Myometrial cell (primary cell): ENCODE results near the genes CLNS1A, RSF1 and INTS4.

- RAMPAGE, long total RNA, result no peak
Observed at GRCh38 chr11:76482329-76482892, 37.6 kb downstream of the EMSY start.

DNA sequence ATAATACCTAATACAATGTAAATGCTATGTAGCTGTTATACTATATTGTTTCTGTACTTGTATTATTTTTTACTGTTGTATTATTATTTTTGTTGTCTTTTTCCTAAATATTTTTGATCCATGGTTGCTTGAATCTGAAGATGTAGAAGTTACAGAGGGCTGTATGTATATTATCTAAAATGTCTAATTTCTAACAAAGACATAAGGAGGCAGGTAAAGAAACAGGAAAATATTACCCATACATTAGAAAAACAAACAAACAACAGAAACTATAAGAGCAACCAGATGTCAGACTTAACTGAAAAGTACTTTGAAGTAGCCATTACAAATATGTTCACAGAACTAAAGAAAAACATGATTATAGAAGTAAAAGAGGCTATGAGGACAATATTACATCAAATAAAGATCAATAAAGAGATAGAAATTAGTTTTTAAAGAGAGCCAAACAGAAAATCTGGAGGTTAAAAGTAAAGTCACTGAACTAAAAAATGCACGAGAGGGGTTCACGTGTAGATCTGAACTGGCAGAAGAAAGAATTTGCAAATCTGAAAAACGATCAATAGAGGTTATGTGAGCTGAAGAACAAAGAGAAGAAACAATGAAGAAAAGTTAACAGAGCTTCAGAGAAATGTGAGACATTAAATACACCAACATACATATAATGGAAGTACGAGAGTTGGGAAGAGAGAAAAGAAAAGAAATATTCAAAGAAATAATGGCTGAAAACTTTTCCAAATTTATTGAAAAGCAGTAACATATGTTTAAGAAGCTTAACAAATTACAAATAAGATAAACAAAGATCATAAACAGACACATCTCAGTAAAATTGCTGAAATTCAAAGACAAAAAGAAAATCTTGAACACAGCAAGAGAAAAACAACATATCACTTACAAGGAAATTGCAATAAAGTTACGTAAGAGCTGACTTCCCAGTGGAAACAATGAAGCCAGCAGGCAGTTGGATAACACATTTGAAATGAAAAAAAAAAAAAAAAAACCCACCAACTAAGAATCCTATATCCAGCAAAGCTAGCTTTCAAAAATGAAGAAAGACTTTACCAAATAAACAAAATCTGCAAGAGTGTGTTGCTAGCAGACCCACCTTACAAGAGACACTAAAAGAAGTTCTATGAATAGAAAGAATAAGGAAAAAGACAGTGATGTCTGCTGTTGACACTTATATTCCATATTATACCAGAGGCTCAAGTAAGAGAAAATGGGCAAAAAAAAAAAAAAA, 56.7 kb downstream of the EMSY start:
- RAMPAGE, long total RNA, result no peak

- RAMPAGE, long total RNA, result no peak
Observed at GRCh38 chr11:76578358-76579336, 91.9 kb downstream of the LRRC32 start.

DNA sequence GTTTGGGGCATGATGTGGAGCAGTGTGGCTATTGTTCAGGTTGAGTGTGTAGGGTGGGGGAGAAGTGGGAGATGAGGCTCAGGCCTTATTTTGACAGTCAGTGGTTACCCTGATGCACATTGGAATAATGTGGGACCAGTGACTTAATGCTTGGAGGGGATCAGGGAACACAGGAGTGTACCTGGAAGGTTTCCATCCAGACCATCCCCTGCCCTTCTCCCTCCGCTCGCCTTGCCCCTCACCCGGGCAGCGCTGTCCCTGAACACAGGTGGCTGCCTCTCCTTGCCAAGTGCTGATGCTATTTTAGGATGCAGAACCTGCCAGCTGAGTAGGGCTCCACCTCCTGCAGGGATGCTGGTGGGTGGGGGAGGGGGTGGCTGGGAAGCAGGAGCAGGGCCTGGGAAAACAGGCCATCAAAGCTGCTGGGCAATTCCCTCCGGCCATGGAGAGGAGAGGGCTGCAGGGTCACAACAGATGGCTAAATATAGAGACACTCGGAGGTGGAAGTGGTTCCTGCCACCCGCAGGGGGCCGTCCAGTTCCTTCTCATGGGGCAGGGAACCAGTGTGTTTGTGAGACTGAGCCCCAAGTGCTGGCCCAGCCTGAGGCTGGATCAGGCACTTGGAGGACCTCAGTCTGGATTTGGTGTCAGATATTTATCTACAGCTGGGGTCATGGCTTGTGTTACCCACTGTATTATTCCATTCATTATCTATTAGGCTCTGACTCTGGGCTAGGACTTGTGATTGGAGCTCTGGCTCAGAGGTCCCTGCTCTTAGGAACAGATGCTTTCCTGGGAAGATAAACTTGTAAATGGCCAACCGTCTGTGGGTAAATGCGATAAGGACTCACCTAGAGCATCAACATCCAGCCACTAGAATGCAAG, 59.6 kb downstream of the LRRC32 start:
- RAMPAGE, long total RNA, result no peak

GRCh38 chr11:76678147-76678785, 7.7 kb upstream of the LRRC32 start:
- RAMPAGE, long total RNA, result no peak

DNA sequence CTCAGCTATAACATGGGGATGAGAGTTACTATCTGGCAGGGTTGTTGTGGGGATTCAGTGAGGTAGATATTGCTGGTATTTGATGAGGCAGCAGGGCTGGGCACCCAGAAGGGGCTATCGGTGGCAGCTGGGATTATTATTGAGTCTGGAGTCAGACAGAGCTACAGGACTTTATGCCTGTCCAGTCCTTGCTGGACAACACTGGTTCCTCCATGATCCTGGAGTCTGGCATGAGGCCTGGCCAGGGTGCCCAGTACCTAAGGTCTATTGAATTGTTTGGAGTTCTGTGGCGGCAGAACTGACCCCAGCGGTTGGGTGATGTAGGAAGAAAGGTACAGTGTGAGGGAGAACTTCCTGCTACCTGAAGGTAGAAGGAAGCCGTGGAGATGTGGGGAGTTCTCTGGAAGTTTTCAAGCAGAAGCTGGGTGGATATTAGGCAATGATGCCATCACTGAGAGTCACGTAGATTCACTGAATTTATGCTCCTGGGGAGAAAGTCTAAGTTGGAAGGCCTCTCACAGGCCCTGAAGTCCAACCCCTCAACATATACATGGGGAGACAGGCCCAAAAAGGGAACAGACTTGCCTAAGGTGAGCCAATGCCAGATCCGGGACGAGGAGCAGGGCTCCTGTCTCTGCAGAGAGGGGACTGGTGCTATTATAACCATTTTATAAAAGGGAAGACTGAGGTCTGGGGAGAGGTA, 16.0 kb upstream of the TSKU start:
- RAMPAGE, long total RNA, result no peak

DNA sequence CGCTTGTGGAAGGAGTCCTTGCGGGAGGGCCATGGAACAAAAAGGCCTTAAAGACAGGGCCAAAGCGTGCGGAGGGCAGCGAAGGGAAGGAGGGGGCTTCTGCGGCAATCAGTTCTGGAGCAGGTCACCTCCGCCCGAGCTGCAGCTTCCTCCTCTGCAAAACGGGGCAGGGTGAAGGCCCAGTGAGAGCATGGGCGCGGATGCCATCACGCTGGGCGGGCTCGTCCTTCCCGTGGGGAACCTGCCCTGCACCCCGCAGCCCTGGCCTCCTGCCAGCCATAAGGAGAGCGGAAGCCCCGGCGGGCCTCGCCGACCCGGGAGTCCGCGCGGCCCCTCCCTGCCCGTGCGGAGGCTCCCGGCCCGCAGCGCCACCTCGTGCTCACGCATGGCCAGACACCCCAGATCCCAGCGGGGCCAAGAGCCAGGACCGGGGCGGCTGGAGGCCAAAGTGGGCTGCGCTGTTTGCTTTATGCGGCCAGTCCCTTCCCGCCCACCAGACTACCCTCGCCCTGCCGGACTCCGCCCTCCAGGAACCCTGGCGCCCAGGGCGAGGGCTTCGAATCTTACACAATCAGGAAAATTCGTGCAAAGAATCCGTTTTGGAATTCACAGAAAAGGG, 16.0 kb downstream of the TSKU start:
- RAMPAGE, long total RNA, result no peak

- RAMPAGE, long total RNA, result no peak
Observed at GRCh38 chr11:77027243-77027675, 6.9 kb upstream of the B3GNT6 start.

GRCh38 chr11:77036127-77037219, 2.3 kb downstream of the B3GNT6 start:
- RAMPAGE, long total RNA, result no peak

- RAMPAGE, long total RNA, result no peak
Observed at GRCh38 chr11:77075588-77075905, 8.8 kb downstream of the CAPN5 start.

DNA sequence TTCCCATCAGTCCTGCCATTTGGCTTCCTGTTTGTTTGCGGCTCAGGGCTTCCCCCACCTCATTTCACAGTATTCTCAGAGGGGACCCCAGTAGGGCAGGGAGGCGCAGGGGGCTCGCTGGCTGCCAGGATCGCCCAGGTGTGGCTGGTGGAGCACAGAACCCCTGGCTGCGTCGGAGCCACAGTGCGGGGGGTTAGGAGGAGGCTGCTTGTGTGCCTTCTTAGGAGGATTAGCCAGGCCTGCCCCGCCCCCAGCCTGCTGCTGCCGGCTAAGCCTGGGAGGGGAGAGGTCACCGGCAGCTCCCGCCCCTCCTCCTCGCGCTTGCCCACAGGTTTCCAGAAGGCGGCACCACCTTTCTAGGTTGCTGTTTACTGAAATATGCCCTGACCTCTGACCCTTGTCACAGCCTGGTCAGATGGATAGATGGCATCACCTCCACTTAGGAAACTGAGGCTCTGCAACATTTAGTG, 43.8 kb downstream of the MYO7A start:
- RAMPAGE, long total RNA, result no peak

DNA sequence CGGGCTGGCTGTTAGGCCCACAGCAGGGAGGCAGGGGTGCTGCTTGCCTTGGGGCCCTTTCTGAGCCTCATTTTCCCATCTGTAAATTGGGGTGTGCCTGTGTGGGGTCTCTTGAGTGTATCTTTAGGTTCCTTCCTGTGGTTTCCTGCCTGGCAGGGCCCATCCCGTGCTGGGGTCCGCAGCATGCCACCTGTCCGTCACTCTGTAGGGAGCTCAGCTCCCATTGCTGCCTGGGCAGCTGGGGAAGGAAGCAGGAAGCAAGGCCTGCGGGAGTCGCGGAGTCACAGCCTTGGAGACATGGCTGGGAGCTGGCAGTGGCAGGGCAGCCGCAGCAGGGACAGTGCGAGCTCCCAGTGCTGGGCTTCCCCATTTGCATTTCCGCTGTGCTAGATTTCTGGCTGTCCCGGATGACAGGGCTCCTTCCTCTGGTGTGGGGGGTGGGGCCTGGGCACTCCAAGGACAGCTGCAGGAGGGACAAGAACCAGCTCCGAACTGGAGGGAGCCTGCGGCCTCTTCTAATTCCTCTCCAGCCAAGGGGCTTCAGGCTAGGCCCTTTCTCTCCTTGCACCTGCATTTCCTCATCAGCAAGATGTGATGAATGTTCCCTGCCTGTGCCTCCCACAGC, 47.8 kb downstream of the MYO7A start:
- RAMPAGE, long total RNA, result no peak

- RAMPAGE, long total RNA, result no peak
Observed at GRCh38 chr11:77284853-77285329, 16.6 kb downstream of the GDPD4 start.

- RAMPAGE, long total RNA, result start-site peak on the minus strand at chr11:77637763-77637796, 2,290 and 566 reads in 2 replicates
Observed at GRCh38 chr11:77637335-77638232, at the start of gene CLNS1A. Gene CLNS1A (minus strand): TSS chr11:77637794.

GRCh38 chr11:77656189-77656788, 18.7 kb upstream of the CLNS1A start:
- RAMPAGE, long total RNA, result no peak

GRCh38 chr11:77713938-77715057, 76.7 kb upstream of the CLNS1A start:
- RAMPAGE, long total RNA, result no peak

- RAMPAGE, long total RNA, result start-site peak on the minus strand at chr11:77820718-77821015, 297 and 186 reads in 2 replicates
Observed at GRCh38 chr11:77820457-77821069, at the start of gene RSF1. Gene RSF1 (minus strand): TSS chr11:77820722.

DNA sequence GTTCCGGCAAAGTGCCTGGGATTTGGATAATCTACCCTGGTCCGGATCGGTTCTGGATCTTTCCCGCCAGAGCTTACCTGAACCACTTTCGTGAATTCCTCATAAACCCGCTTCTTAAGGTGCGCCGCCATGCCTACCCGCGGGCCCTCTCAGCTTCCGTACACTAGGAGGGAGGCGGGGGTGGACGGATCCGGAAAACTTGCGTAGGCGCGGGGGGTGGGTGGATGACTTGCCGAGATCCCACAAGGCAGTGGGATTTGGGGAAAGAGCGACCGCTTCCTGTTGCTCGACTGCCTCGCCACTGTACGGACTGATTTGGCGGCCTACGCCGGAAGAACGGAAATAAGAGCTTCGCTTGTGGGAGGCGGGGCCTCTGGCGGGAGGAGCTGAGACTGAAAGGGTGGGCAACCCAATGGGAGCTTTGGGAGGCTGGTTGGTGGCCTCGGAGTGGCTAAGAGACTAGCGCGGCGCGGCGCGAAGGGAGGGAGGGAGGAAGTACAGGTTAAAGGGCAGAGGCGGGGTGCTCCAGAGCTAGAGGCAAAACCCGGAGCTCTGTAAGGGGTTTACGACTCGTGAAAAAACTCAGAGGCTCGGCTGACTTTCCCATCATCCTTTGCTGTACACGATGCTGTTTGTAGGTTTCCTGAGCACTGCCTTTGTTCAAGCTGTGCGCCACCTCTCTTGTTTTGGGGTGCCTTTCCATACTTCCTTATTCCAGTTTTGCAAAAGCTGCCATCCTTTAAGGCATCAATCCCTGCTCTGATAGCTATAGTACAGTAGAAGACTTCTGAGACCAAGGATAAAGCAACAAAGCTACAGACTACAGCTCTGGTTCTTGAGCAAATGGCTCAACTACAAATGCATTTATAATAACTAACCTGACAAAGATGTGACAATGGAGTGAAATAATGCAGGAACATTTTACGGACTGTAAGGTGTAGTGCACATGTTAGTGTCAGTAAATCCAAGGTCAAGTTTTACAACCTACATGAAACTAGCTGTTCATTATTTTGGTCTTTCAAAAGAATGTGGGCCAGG, at the start of gene INTS4:
INTS4 (minus strand) TSS at position 156 of the 1,038 bp plus-strand sequence.
- RAMPAGE, long total RNA, result start-site peak on the minus strand centred at position 152 of the sequence, 29 bp wide, 139 and 153 reads in 2 replicates

DNA sequence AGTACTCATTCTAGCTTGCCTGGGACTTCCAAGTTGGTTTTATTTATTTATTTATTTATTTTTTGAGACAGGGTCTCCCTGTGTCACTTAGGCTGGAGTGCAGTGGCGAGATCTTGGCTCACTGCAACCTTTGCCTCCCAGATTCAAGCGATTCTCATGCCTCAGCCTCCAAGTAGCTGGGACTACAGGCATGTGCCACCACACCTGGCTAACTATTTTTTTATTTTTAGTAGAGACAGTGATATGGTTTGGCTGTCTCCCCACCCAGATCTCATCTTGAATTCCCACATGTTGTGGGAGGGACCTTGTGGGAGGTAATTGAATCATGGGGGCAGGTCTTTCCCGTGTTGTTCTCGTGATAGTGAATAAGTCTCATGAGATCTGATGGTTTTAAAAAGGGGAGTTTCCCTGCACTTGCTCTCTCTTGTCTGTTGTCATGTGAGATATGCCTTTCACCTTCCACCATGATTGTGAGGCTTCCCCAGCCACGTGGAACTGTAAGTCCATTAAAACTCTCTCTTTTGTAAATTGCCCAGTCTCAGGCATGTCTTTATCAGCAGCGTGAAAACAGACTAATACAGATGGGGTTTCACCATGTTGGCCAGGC, 8.2 kb downstream of the KCTD14 start:
- RAMPAGE, long total RNA, result no peak

DNA sequence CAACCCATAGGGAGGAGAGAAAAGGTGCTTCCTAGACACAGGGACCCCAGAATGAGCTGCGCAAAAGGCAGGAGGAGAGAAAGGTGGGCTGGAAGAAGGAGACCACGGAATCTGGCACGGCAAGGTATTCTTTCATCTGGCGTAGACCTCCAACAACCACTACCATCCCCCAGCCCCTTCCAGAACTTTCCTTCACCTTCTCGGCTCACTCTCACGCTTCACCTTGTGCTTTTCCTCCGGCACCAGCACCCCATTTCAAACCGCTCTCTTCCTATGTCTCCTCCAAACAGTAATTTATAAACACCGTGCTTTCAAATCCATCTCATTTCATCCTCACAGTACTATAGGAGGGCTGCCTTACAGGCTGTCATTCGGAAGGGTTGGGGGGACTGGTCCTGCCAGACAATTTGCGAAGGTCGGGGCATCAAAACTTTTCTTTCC, 1.0 kb downstream of the KCTD21 start:
- RAMPAGE, long total RNA, result no peak